Vagina (tissue), 1 donor: ENCODE measurements around the gene GASK1B.

- PRO-cap = no peak
- RAMPAGE, long total RNA = no peak
Observed at GRCh38 chr4:151409968-151410435, 1.0 kb downstream of the FHIP1A start.

- PRO-cap = no peak
- RAMPAGE, long total RNA = no peak
Observed at GRCh38 chr4:151715968-151716304, 44.9 kb downstream of the GATB start.

DNA sequence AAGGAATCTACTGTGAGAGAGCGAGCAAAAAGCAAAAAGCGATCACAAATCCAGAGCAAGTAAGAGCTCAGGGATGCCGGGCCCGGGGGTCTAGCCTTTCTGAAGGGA, 412 bp downstream of the TIGD4 start:
- PRO-cap = no peak
- RAMPAGE, long total RNA = no peak

DNA sequence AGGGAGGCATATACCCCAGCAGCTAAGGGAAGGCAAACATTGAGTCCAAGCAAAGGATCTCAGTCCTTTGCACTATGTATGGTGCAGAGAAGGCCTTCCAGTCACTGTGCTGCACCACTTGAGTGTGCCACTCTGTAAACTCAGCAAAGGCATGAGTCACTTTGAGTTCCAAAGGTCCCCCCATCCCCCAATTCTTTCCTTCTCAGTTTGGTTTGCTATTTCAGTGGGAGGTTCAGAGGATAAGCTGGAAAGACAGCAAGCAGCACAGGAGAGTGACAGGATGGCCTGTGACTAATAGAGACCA, 131.2 kb downstream of the FHDC1 start:
- PRO-cap = no peak
- RAMPAGE, long total RNA = no peak

- PRO-cap = no peak
- RAMPAGE, long total RNA = no peak
Observed at GRCh38 chr4:153223550-153223882, 19.3 kb downstream of the TRIM2 start.

GRCh38 chr4:153426274-153426883, 39.8 kb upstream of the TMEM131L start:
- PRO-cap = no peak
- RAMPAGE, long total RNA = no peak

DNA sequence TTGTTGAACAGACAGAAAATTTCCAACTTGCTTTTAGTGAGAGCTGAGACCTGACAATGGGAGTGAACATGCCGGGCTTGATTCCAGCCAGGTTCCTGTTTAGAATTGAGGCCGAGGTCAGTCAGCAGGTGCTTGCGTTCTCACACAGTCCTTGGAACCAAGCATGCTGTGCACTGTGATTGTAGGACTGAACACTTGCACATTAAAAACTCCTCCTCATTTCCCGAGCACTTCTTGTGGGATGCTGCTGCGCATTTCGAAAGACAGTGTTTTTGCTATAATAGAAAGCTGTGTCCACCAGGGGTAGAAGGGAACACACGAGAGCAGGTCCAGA, 51.9 kb downstream of the TMEM131L start:
- PRO-cap = no peak
- RAMPAGE, long total RNA = start-site peak on the plus strand centred at position 165 of the sequence, 171 bp wide, 13 reads

DNA sequence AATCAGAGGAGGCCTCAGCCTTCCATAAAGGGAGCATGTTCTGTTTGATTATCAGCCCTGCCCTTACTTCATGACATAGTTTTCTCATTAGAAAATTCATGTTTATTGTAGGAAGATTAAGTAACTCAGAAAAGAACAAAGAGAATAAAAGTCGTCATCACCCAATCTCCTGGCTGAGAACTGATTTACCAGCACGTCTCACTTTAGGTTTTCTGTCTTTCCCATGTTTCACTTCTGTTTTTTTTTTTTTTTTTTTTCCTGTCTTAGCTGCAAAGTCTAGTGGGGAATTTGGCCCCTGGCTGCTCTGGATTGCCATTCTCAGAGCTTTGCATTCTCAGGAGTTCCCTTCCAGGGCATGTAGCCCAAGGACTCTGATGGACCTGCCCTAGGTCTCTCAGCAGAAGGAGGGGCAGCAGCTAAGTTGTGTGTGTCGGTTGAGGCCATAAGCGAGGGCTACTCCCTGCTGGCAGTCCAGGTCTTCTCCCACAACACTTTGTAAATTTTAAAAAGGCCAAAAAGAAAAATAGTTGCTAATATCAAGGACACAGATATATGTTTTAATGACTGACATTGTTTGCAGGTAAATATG, 57.8 kb downstream of the TMEM131L start:
- PRO-cap = no peak
- RAMPAGE, long total RNA = no peak

GRCh38 chr4:153638020-153638458, 46.0 kb upstream of the TLR2 start:
- PRO-cap = no peak
- RAMPAGE, long total RNA = no peak

GRCh38 chr4:153701488-153702777, 17.9 kb downstream of the TLR2 start:
- PRO-cap = no peak
- RAMPAGE, long total RNA = start-site peak on the plus strand at chr4:153701882-153702102, 6 reads

- PRO-cap = no peak
- RAMPAGE, long total RNA = no peak
Observed at GRCh38 chr4:153933890-153934215, 145.0 kb upstream of the SFRP2 start.

- PRO-cap = no peak
- RAMPAGE, long total RNA = no peak
Observed at GRCh38 chr4:154577233-154577798, 13.2 kb downstream of the FGA start.

GRCh38 chr4:154588718-154589245, 1.8 kb downstream of the FGA start:
- PRO-cap = no peak
- RAMPAGE, long total RNA = no peak

DNA sequence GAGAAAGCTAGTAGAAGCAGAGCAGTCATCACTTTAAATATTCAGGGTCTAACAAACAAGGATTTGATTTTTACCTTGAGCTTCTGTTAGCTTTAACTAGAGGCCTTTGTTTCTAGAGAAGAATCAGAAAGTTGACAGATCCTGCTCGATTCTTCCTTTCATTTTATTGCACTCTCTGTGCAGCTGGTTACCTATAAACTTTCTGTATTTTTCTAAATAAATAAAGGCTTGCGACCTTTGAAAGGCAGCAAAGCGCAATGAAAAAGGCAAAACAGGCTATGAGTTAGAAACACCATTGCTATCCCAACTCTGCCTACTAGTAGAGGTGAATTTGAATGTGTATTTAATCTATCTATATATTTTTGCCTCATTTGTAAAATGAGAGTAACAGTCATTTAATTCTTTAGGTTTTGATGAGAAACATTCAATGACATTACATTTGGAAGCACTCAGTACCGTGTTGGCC, 101.3 kb upstream of the NPY2R start:
- PRO-cap = no peak
- RAMPAGE, long total RNA = no peak

GRCh38 chr4:155506763-155507266, 130.1 kb upstream of the MAP9 start:
- PRO-cap = no peak
- RAMPAGE, long total RNA = no peak

GRCh38 chr4:155832673-155833057, 33.4 kb downstream of the ASIC5 start:
- PRO-cap = no peak
- RAMPAGE, long total RNA = no peak

GRCh38 chr4:155959110-155959467, 5.4 kb upstream of the CTSO start:
- PRO-cap = no peak
- RAMPAGE, long total RNA = no peak

GRCh38 chr4:156954139-156955158, 17.1 kb downstream of the PDGFC start:
- PRO-cap = no peak
- RAMPAGE, long total RNA = no peak

DNA sequence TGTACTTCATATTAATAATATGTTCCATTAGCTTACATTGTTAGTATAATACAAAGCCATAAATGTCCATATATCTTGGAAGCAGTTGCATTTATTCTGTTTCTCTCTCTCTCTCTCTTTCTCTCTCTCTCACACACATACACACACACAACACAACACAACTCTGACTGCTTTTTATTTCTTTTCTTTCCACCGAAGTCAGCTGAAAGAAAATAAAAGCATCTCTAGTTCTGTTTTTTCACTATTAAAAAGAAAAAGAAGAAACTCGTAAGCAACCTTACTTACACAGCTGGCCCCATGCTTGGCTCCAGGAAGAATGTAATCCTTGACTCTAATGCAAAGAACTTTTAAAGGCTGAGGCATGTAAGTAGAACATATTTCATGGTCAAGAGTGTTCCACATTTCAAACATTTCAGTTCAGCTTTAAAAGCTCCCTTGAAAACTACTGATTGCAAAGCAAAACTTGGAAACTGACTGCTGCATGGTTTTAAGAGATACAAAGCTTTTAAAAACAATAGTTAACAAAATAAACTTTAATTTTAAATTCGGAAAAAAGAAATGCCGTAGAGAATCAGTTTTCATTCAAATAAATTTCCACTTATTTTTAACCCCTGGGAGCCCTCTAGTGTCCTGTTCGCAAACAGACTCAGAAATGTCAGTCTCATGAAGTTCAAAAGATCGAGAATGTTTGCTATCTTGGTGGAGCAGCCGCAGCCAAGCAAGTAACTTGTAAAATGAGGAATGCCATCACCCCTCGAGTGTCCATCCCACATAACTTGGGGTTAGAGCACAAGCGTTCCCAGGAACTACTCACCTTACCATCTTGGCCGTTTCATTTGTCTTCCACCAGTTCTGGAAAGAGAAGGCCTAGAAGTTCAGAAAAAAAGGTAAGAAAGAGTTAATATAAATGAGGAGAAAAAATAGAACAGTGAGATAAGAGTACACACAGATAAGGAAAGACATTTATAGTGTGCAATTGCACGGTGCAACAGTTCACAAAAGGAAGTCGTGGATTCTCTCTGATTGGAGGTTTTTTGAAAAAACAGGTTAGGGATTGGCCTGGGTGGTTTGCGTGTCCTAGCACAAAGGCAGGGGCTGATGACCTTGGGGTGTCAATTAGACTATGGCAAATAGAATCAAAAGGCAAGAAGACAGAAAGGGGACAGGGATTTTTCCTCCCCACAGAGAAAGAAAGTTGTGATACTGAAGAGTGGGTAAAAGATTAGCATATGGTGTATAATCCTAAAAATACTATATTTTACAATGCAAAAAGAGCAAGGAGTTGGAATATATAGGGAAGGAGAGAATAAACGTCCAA, at the start of gene GASK1B:
GASK1B (minus strand) TSS at position 972 of the 1,318 bp plus-strand sequence.
- PRO-cap = unidirectional peak, minus-strand start at position 323 of the sequence
- RAMPAGE, long total RNA = start-site peak on the minus strand centred at position 972 of the sequence, 74 bp wide, 32 reads

DNA sequence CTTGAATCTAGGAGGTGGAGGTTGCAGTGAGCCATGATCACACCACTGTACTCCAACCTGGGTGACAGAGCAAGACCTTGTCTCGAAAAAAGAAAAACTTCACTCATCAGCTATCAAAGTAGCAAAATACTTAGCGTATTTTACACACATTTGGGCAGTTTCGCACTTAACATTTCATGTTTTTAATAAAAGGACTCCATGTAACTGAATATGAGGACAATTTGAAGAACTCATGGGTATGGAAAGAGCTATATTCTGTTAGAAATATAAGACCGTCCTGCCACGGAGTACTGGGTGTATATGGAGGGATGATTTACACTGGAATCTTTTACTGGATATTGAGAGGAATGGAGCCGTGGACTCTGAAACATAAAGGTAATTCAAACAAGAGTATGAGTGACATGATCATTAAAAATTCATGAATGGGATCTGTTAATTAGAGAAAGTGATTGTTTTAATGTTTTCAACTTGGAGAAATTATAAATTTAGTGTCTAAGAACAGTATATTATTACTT, 17.1 kb downstream of the PPID start:
- PRO-cap = no peak
- RAMPAGE, long total RNA = no peak